Measurements from ENCODE around the gene SLC35C1.

- PRO-cap, 4 experiments, result no peak in any of the 4 experiments
- RAMPAGE, long total RNA, 2 experiments, result no peak in any of the 2 experiments
- RRBS, result no CpG with 5 or more reads among the region's 2 CpGs
Measured at GRCh38 chr11:44728920-44729558, 2.3 kb downstream of the TSPAN18 start.

- PRO-cap, 4 experiments, result no peak in any of the 4 experiments
- RAMPAGE, long total RNA, 2 experiments, result no peak in any of the 2 experiments
- RRBS, result no CpG with 5 or more reads among the region's 11 CpGs
Measured at GRCh38 chr11:44833600-44834652, 107.2 kb downstream of the TSPAN18 start.

GRCh38 chr11:44929186-44929728 lies 21.4 kb downstream of the TP53I11 start:
- PRO-cap, 4 experiments, result no peak in any of the 4 experiments
- RAMPAGE, long total RNA, 2 experiments, result no peak in any of the 2 experiments
- RRBS, result no CpG with 5 or more reads among the region's 11 CpGs

- PRO-cap, 4 experiments, result no peak in any of the 4 experiments
- RAMPAGE, long total RNA, 2 experiments, result no peak in any of the 2 experiments
- RRBS, result no CpG with 5 or more reads among the region's 9 CpGs
Measured at GRCh38 chr11:44973492-44974066, 22.9 kb upstream of the TP53I11 start.

DNA sequence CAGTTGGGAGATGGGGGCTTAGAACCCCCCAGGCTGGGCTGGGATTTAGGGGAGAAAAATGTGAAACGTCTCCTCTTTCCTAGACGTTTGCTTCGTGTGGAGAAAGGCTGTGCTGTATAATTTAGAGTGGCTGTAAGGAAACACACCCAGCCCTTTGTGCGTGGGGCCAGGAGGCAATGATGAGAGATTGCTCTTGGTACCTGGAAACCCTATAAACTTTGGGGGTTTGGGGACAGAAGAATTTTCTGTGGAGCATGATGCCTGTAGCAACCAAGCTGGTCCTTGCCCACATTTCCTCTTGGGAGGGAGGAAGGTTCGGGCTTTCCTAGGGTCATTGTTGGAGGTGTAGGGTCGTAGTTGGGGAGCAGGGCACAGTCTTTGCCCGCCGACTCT lies 1.3 kb downstream of the PRDM11 start:
- PRO-cap, 4 experiments, result peak in 1 of 4 experiments; most common minus-strand start position 94 of the sequence (in 1)
- RAMPAGE, long total RNA, 2 experiments, result no peak in any of the 2 experiments
- RRBS, result no CpG with 5 or more reads among the region's 8 CpGs

DNA sequence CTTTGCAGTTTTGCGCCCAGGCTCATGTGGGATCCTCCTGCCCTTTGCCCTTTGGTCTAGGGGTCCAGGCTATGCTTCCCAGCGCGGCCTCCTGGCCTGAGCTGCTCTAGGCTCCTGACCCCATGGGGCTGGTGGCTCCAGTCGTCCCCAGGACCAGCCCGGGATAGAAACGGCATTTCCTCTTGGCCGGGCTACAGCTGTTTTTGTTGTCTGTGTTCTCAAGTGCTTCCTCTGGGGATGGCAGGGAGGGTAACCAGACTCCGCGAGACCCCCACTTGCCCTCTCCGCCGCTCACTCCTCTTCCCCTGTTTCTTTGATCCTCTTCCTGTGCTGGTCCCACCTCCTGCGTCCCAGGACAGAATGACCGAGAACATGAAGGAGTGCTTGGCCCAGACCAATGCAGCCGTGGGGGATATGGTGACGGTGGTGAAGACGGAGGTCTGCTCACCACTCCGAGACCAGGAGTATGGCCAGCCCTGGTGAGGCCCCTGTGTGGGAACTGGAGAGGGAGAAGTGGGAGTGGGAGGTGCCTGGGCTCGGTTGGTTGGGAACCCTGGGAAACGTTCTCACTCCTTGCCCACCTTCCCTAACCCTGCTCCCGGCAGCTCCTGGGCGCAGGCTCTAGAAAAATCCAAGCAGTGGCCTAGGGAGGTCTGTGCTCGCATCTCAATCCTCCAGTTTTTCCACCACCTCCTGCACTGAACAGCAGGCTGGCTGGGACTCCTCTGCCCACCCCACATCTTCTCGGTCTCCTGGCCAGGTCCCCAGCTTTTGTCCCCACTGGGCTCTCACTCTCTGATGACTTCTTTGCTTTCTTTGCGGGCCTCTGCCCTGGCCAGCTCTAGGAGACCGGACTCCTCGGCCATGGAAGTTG lies 35.2 kb downstream of the PRDM11 start:
- PRO-cap, 4 experiments, result peak in 3 of 4 experiments; most common minus-strand start position 165 of the sequence (in 2)
- RAMPAGE, long total RNA, 2 experiments, result start-site peak on the plus strand in 1 of 2 experiments, centred at position 610 of the sequence, 8 reads per replicate
- RRBS, result no CpG with 5 or more reads among the region's 26 CpGs

- PRO-cap, 4 experiments, result no peak in any of the 4 experiments
- RAMPAGE, long total RNA, 2 experiments, result no peak in any of the 2 experiments
- RRBS, result no CpG with 5 or more reads among the region's 3 CpGs
Measured at GRCh38 chr11:45259516-45260076, 26.5 kb downstream of the SYT13 start.

DNA sequence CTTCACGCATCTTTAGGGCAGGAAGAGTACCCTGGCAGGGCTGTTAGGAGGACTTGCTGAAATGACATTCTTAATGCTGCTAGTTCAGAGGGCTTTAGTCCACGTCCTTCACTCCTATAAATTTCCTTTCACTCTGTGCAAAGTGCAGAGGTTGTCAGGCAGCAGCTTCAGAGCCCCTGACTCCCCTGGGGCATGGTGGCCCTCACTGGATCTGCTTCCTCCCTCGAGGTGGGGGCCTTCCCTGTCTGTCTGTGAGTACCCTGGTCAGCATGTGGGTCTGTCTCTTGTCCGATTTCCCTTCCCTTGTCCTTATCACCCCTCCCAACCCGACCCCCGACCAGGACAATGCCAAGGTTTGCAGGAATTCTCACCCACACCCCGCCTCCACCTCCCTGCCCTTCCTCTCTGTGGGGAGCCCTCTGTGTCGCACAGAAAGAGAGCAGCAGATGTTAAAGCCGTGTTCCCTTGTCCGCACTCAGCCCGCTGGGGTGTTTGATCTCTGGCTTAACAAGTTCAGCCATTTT lies 124.5 kb upstream of the SYT13 start:
- PRO-cap, 4 experiments, result no peak in any of the 4 experiments
- RAMPAGE, long total RNA, 2 experiments, result no peak in any of the 2 experiments
- RRBS, result no CpG with 5 or more reads among the region's 11 CpGs

- PRO-cap, 4 experiments, result no peak in any of the 4 experiments
- RAMPAGE, long total RNA, 2 experiments, result no peak in any of the 2 experiments
- RRBS, result no CpG with 5 or more reads among the region's 17 CpGs
Measured at GRCh38 chr11:45721907-45722484, 56.6 kb upstream of the CHST1 start.

GRCh38 chr11:45771223-45771792 lies 33.6 kb upstream of the SLC35C1 start:
- PRO-cap, 4 experiments, result peak in 2 of 4 experiments; most common plus-strand start chr11:45771428 (in 2)
- RAMPAGE, long total RNA, 2 experiments, result no peak in any of the 2 experiments
- RRBS, result no CpG with 5 or more reads among the region's 26 CpGs

- PRO-cap, 4 experiments, result peak in 4 of 4 experiments; most common plus-strand start chr11:45805118 (in 2); most common minus-strand start chr11:45804967 (in 2)
- RAMPAGE, long total RNA, 2 experiments, result no peak in any of the 2 experiments
- RRBS, result 3% methylated on average over 10 of the region's 54 CpGs
Measured at GRCh38 chr11:45804850-45805555, at the start of gene SLC35C1. Gene SLC35C1, plus strand, starts transcription at chr11:45805149.

DNA sequence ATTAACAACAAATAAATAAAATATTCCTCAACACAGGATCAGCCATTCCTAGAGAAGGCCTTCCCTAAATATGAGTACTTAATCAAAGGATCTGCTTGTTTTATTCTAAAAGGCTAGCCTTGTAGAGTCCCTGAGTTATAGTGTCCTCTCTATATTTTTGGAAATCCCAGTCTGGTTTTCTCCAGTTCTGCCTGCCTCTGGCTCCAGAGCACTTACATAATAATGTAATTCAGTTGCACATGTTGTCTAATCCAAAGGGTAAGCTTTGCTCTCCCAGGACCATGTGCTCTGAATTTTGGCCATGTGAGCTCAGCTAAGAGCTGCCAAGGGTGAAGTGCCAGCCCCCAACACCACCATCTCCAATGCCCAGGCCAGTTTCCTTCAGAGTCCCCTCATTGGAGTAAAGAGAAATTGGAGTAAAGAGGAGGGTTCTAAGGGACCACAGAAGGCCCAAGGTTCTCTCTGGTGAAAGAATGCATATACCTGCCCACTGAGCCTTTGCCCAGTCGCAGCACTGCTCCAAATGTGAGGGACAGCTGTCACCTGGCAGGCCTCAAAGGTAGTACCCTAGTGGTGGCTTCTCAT lies 4.7 kb downstream of the CRY2 start:
- PRO-cap, 4 experiments, result no peak in any of the 4 experiments
- RAMPAGE, long total RNA, 2 experiments, result no peak in any of the 2 experiments
- RRBS, result no CpG with 5 or more reads among the region's 1 CpG

GRCh38 chr11:45993537-45994175 lies 71.2 kb downstream of the LARGE2 start:
- PRO-cap, 4 experiments, result peak in 1 of 4 experiments; most common plus-strand start chr11:45993792 (in 1)
- RAMPAGE, long total RNA, 2 experiments, result no peak in any of the 2 experiments
- RRBS, result no CpG with 5 or more reads among the region's 7 CpGs

GRCh38 chr11:46267760-46268070 lies 9.7 kb upstream of the CREB3L1 start:
- PRO-cap, 4 experiments, result no peak in any of the 4 experiments
- RAMPAGE, long total RNA, 2 experiments, result no peak in any of the 2 experiments
- RRBS, result no CpG with 5 or more reads among the region's 3 CpGs

DNA sequence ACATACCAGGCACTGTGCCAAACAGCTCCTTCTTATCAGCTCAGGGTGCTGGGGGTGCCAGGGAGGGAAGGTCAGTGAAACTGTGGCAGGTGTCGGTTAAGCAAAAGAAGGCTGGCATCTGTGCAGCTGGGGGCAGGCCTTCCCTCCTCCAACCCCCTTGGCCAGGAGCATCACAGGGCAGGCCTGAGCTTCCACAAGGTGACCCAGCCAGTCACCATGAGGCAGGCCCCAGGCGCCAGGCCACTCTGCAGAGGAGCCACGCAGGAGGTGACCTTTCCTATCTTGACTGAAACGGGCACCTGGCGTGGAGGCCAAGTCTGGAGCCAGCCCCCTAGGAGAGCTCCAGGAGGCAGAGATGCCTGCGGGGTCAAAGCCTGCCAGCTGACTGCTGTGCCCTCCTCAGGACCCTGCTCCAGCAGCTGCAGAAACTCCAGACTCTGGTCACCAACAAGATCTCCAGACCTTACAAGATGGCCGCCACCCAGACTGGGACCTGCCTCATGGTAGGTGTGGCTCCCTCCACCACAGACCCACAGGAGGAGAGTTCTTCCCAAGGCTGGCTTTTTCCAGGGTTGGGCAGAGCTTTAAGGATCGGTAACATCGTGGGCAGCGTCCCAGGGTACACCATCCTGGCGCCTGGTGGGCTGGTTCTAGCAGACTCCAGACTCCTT lies 31.2 kb upstream of the DGKZ start:
- PRO-cap, 4 experiments, result no peak in any of the 4 experiments
- RAMPAGE, long total RNA, 2 experiments, result no peak in any of the 2 experiments
- RRBS, result no CpG with 5 or more reads among the region's 11 CpGs

DNA sequence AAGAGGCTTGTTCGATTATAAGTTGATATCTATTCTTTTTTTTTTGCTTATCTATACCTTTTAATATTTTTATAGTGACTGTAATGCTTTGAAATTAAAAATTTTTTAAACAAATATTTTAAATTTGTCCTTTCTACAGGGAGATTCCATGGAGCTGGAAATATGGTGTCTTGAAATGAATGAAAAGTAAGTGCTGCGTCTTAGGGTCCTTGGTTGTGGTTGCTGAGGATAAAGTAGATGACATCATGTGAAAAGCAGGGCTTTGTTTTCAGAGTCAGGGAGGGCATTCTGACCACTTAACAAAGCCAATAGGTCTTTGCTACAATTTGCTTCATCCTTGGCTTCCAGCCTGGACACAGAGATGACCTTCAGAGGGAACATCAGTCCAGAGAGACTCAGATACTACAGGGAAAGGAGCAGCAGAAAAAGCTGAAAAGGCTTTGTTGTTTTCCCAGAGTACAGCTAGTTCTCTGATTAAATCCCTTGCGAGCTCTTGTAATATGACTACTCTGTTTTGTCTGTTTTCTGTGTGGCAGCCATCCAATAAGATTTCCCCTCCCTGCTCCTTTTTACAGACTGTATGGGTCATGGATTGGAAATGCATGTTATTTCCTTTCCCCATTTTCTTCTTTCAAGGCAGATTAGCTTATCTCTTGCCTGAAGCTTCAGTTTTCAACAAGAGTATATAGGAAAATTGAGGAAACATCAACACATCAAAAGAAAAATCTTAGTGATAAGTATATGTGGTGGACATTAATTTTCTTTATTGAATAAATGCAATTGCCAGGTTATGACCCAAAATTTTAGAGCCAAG lies 31.9 kb downstream of the ATG13 start:
- PRO-cap, 4 experiments, result peak in 4 of 4 experiments; most common plus-strand start position 391 of the sequence (in 2); most common minus-strand start position 224 of the sequence (in 3)
- RAMPAGE, long total RNA, 2 experiments, result no peak in any of the 2 experiments
- RRBS, result no CpG with 5 or more reads among the region's 3 CpGs

DNA sequence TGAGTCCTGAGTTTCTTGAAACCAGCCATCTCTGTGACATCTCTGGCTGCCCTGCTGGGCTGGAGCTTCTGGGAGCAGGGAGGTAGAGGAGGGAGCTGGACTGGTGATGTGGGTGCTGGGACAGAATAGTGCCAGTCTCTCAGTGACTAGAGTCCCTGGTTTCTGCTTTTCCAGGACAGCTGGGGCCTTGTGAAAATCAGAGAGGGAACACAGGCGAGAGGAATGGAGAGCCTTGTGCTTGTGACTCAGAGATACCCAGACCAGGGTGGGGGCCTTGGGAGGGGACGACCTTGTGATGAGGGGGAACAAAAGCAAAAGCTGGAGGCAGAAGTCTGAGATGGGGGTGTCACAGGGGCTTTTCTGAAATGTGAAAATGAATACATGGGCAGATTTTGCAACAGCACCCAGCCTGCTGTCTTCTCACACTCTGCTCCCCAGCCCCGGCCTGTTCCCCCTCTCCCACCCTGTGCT lies 3.5 kb upstream of the NR1H3 start:
- PRO-cap, 4 experiments, result no peak in any of the 4 experiments
- RAMPAGE, long total RNA, 2 experiments, result no peak in any of the 2 experiments
- RRBS, result no CpG with 5 or more reads among the region's 3 CpGs

- PRO-cap, 4 experiments, result no peak in any of the 4 experiments
- RAMPAGE, long total RNA, 2 experiments, result no peak in any of the 2 experiments
- RRBS, result no CpG with 5 or more reads among the region's 6 CpGs
Measured at GRCh38 chr11:47284382-47284905, 26.6 kb downstream of the NR1H3 start.

- PRO-cap, 4 experiments, result no peak in any of the 4 experiments
- RAMPAGE, long total RNA, 2 experiments, result no peak in any of the 2 experiments
- RRBS, result no CpG with 5 or more reads among the region's 12 CpGs
Measured at GRCh38 chr11:47324114-47324621, 28.3 kb downstream of the MYBPC3 start.

GRCh38 chr11:47342254-47342831 lies 10.2 kb downstream of the MYBPC3 start:
- PRO-cap, 4 experiments, result no peak in any of the 4 experiments
- RAMPAGE, long total RNA, 2 experiments, result no peak in any of the 2 experiments
- RRBS, result no CpG with 5 or more reads among the region's 15 CpGs